Measurements from ENCODE around the gene CIB4.

DNA sequence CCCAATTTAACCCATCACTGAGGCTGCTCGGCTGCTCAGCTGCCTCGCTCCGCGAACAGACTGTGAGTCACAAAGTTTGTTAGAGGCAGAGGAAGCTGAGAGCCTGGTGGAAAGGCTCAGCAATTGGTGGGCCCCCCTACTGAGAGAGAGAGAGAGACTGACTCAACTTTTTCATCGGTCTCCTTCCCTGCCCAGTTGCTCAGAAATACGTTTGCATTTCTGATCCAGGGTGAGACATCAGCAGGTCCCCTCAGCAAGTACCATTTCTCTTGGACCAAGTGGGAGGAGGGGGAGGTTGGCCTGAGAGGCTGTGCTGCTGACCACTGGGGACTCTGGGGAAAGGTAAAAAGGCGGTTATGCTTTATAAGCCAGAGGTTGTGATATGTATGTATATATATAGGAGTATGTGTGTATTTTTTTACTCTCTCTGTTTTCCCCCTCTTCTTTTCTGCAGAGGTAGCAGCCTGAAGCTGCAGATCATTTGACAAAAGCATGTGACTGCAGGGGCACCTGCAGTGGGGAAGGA lies 1.5 kb downstream of the EFR3B start:
- PRO-cap, result no peak

- PRO-cap, result no peak
These were observed 83.4 kb upstream of the POMC start for GRCh38 chr2:25251661-25252300.

GRCh38 chr2:25285785-25286412 lies 55.8 kb downstream of the DNMT3A start:
- PRO-cap, result no peak

DNA sequence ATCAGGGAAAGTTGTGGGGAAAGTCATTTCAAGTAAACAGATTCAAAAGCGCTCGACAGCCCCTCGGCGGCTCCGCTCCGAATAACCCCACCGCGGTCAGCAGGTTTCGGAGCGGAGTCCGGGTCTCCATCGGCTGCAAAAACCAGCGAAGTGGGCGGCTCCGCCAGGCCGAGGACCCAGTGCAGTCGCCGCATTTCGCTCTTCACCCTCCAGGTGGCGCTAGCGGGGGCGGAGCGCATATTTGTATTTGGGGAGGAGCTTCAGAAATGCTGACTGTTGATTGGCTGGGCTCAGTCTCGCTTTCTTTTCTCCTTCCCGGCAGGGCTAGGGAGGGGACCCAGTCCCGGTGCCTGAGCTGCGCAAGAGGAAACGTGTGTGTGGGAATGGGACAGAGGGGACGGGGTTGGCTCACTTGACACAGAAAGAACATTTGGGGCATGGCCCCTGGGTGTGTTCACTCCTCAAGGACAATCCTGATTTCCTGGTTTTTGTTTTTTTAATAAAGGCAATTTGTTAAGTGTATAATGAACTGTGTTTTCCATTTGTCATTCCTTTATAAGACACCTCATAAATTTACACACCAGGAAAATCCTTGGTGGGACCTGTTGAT lies 20.3 kb upstream of the DNMT3A start:
- PRO-cap, result bidirectional peak, plus-strand start at position 340 of the sequence, minus-strand start at position 215 of the sequence

DNA sequence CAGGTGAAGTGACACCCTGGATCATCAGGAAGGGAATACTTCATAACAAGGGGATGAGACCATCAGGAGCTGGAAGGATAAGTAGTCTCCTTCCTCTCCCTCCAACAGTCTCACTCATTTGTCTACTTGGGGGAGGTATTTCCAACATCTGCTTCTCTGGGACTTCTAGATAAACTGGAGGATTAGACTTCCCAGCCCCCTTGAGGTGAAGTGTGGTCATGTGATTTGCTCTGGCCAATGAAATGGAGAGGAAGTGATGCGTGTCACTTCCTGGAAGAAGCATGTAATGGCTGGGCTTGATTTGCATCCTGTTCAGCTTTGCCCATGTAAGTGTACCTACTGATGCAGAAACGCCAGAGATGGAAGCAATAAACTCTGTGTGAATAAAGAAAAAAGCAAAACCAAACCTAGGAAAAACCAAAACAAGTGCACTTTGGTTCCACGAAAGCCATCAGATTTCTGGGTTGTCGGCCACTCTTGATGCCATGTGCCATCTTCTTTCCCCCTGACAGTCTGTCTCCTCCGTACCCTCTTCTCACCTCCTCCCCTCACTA lies 76.1 kb upstream of the DNMT3A start:
- PRO-cap, result no peak

DNA sequence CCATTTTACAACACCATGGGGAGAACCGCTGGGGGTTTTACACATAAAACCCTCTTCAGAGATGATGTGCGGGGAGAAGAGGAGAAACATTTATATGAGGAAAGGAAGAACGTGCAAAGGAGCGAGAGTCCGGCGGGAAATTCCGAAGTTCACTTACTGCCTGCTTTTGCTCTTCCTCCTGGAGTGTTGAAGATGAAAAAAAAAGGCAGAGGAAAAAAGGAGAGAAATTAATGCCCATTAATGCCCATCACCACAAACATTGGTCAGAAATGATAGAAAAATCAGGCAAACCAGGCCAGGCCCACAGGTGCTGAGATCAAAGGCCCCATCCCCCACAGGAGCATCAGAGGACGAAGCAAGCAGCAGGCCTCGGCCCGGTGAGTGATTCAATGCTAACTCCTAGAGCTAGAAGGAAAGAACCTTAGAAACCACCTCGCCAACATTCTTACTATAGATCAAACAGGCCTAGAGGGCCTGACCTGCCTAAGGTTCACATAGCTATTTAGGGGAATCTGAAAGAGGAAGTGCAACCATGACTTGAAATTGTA lies 77.7 kb upstream of the DNMT3A start:
- PRO-cap, result no peak

DNA sequence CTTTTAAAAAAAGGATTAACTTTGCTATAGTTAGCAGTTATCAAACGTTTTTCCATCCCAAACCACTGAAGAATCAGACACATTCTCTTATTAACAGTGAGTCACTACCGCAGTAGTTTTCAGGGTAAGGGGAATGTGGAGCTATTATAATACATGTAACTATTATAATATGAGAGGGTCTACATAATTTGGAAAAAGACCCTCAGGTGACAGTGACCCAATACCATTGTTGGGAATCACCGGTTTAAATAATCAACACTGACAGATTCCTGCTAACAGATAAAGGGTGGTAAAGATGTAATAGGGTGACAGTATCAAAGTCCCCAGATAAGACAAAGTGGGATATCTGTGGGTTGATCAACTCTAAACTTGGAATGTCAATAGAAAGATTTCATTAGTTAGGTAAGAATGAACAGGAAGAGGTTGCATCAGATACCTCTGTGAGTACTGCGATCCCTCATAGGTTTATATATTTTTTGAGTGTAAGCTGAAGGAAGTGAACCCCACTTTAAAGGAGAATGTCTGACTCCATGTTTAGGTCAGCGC lies 113.0 kb upstream of the DNMT3A start:
- PRO-cap, result no peak

DNA sequence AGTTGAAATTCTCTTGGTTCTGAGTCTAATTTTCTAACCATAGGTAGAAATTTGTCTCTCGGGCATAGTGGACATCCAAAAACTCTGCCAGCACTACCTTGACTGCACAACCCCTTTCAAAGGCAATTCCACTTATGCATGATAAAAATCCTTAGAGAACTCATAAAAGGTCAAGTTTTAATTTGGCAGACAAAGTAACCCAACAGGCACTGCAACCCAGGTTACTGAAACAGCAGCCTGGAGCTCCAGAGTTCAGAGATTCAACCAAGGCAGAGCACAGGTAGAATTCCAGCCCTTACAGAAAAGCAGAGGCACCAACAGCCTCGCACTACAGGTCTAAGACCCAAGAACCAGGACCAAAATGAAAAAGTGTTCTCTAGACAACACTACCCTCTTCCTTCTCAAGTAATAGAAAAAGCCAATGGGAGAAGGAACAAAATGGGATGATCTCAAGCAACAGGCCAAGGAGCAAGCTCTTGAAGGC lies 1.7 kb downstream of the DTNB start:
- PRO-cap, result no peak

- PRO-cap, result no peak
These were observed 17.2 kb upstream of the KIF3C start for GRCh38 chr2:25999423-25999910.

- PRO-cap, result no peak
These were observed 20.2 kb upstream of the RAB10 start for GRCh38 chr2:26013576-26014141.

DNA sequence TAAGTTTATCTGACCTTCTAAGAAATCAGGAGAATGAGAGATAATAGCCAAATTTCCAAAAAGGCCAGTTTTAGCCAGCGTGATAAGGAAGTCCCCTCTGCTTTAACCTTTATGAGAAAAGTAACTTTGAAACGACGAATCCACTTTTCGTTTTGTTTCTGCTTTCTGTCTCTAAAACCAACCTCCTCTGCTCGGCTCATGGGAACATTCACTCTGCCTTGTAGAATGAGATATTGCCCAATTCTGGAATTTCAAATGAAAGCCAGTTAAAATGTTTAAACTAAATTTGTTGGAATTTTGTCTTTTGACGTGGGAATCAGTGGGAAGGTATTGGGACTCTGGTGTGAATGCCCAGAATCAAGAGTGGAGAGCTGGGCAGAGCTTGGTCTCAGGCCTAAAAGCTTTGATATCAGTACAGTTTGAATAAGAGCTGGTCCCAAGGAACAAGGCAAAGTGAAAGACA lies 17.5 kb upstream of the RAB10 start:
- PRO-cap, result no peak

DNA sequence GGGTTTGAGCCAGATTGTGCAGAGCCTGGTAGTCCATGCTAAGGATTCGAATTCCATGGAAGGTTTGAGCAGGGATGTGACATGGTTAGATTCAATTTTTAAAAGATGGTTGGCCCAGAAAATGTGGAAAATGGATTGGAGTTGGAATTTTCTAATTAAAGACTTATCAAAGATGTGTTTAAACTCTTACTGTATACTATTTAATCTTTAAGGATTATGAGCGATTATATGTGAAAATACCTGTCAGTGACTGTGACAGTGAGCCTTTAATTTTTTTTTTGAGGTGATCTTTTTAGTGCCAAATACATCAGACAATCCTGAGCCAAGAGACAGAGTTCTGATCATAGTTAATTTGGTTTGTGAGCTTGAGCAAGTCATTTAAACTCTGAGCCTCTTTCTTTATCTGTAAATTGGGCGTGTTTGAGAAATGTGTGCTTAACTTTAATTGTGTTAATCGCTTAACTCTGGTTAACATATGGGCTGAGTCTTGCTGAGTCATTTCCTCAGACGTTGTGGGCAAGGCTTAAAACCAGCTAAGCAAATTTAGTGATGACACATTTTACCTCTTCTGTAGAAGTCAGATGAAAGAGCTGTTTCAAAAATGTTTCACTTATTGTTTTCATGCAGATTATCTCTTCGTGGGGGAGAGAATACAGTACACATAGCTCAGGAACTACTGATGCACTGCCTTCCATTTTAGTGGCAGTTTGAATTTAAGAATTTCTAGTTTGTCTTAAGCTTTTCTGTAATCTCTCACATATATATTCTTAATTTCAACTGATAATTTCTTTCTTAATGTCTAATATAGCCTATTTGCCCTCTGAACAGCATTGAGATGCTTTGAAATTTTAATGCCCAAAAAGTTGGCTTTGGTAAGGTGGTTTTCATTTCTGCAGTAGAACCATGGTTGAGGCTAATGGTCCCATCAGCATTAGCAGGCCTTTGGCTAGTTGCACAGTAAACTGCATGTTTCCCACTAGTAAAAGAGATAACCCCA lies 34.7 kb downstream of the RAB10 start:
- PRO-cap, result no peak

- PRO-cap, result no peak
These were observed 55.1 kb downstream of the RAB10 start for GRCh38 chr2:26088961-26089409.

GRCh38 chr2:26134903-26136248 lies 37.5 kb upstream of the GAREM2 start:
- PRO-cap, result no peak

- PRO-cap, result no peak
These were observed 1.1 kb downstream of the HADHB start for GRCh38 chr2:26245685-26246397.

- PRO-cap, result no peak
These were observed 2.1 kb downstream of the HADHB start for GRCh38 chr2:26246675-26247333.

DNA sequence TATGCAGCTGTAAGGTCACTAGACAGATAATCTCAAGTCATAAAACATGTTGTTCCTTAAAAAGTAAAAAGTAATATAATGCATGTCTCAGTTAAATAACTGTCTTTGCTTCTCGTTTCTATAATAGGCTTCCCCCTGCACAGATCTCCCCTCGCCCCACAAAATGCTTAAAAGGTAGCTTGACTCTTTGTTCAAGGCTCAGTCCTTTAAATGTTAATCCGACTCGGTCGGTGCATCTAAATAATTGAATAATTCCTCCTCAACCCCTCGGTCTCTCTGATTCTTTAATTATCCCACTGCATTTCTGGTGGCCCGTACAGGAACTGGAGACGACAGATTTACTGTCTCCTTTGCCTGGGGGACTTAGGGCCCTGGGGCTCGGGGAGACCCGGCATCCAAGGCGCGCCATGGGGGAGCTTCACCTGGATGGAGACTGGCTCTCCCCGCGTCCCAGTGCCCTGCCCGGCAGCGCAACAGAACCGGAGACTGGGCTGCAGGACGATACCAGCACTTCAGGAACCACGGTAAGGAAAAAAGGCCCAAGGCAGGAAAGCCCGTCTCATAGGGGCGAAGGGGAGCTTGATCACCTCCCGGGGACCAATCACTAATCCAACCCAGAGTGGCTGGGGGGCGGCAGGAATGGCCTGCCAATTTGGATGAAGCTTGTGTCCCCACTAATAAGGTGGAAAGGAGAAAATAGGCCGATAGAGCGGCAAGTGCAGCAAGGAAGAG lies 47.7 kb upstream of the SELENOI start:
- PRO-cap, result no peak

- PRO-cap, result no peak
These were observed 19.8 kb upstream of the DRC1 start for GRCh38 chr2:26381690-26382484.

- PRO-cap, result no peak
These were observed 9.2 kb downstream of the FAM166C start for GRCh38 chr2:26571672-26571979.

DNA sequence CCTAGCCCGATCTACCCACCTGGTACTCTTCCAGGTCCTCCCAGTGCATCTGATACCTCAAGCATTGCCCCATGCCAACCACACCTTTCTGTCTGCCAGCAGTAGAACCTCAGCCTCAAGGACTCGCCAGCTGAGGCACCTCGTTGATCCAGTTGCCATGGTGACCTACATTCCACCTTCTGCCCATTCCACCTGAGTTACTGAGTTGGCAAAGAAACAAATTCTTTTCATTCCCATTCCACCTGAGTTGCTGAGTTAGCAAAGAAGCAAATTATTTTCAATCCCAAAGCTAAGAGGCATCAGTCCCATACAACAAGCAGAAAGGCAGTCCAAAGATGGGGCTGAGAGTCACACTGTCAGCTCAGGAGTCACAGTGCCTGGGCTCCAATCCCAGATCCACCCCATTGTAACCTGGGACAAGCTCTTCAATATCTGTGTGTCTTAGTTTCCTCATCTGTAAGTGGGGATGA lies at the start of gene CIB4:
CIB4 (minus strand) TSS at position 125 of the 470 bp plus-strand sequence.
- PRO-cap, result no peak